Heart right ventricle (tissue), 2 donors: Measurements from ENCODE around the genes SLIRP and GPR65.

DNA sequence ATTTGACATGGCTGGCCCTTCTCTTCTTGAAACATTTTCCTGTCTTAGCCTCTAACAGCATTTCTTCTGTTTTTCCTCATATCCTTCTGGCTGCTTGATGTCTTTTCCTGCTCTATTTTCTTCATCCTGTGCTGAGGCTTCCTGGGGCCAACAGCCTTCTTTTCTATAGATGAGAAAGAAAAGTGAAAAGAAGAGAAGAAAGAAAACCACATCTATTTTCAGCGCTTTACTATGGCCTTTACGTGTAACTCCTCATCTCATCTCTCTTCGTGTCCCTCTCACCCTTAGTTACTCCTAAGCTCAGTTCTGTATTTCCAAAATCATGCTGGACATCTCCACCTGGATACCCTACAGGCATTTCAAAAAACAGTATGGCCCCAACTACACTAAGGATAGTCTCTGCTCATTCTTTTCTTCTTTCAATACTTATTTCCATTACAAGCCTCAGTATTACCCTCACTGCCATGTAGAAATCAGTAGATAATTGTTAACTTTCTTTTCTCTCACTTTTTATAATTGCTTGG is 20.1 kb downstream of the ALKBH1 start:
- PRO-cap, 2 experiments = no peak in any of the 2 experiments

DNA sequence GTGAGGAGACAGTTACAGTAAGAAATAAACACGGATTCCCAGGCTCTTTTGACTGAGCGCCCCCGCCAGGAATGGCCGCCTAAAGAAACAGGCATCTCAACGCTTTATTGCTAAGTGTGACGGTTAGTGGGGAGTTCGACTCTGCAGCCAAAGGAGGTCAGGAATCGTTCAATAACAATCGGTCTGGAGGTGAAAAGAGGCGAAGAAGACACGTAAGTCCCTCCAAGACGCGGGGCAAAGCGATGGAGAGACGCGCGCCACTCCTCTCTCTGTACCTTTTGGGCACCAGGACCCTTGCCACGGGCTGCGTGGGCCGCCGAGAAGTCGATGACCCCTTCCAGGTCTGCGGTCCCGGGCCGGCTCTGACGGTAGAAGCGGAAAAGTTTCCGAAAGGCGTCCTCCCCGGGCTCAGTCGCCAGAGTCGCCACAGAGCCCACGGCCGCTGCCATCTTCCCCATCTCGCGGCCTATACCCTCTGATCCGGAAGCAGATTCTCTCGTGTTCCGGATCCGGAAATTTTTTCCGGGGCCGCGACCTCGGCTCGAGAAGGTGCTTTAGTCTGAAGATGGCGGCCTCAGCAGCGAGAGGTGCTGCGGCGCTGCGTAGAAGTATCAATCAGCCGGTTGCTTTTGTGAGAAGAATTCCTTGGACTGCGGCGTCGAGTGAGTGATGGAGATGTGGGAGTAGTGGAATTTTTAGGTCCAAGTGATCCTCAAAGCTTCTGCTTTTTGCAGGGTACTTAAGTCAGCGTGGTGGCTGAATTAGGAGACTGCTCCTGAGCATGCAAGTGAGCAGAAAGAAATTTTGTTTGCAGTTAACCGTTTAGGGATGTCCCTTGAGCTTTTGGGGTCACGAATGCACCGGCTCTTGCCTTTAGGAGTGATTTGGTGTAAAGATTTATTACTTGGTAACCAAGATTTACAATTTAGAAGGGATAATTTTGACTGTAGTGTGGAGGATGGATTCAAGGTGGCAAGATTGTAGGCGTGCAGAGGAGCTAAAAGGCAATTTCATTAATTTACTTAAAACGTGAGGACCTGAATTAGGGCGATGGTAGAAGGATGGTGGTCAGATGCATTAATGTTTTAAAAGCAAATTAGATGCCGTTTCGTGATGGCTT is at the start of gene SLIRP:
SLIRP (plus strand) TSS at position 557 of the 1,120 bp plus-strand sequence.
- PRO-cap, 2 experiments = peak in 2 of 2 experiments; most common plus-strand start position 557 of the sequence (in 2); most common minus-strand start position 477 of the sequence (in 2)

GRCh38 chr14:77980579-77981346 is 180.9 kb downstream of the ADCK1 start:
- PRO-cap, 2 experiments = peak in 1 of 2 experiments; most common plus-strand start chr14:77981209 (in 1)

DNA sequence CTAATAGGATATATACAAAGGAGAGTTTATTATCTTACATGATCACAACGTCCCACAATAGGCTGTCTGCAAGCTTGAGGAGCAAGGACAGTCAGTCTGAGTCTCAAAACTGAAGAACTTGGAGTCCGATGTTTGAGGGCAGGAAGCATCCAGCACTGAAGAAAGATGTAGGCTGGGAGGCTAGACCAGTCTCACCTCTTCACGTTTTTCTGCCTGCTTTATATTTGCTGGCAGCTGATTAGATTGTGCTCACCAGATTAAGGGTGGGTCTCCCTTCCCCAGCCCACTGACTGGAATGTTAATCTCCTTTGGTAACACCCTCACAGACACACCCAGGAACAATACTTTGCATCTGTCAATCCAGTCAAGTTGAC is 19.5 kb upstream of the DIO2 start:
- PRO-cap, 2 experiments = no peak in any of the 2 experiments

GRCh38 chr14:80387335-80388064 is 176.2 kb upstream of the DIO2 start:
- PRO-cap, 2 experiments = no peak in any of the 2 experiments

GRCh38 chr14:80904700-80904969 is 36.9 kb downstream of the CEP128 start:
- PRO-cap, 2 experiments = no peak in any of the 2 experiments

- PRO-cap, 2 experiments = peak in 2 of 2 experiments; most common minus-strand start chr14:81170693 (in 2)
Measured at GRCh38 chr14:81170578-81171023, 50.2 kb downstream of the GTF2A1 start.

GRCh38 chr14:81176163-81176608 is 44.6 kb downstream of the GTF2A1 start:
- PRO-cap, 2 experiments = no peak in any of the 2 experiments

- PRO-cap, 2 experiments = peak in 1 of 2 experiments; most common minus-strand start chr14:81205808 (in 1)
Measured at GRCh38 chr14:81205670-81205915, 15.2 kb downstream of the GTF2A1 start.

DNA sequence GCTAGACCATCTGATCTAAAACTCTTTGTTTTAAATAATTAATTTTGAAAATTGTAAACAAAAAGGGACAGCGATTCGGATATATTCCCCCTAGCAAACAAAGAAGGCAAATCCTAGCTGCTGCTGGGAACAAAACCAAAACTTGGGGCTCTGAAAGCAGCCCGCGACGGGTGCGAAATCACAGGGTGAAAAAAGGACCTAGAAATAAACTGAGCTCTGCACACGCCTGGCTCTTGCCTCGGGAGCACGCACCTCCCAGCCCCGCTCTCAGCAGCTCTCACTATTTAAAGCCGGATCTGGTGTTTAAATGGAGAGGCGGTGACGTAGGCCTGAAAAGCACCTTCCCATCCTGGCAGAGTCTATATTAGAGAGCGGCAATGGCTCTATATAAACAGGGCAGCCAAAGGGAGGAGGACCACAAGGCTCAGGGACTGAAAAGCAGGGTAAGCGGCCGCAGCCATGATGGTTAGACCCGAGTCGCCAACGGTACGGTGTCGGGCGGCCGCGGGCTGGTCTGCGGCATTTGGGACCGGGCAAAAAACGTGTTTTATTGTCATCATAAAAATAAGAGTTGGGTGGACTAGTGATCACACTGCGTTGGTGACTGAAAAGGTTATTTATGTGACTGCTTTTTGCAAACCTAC is 1.6 kb downstream of the GTF2A1 start:
- PRO-cap, 2 experiments = peak in 2 of 2 experiments; most common plus-strand start position 414 of the sequence (in 1); most common minus-strand start position 279 of the sequence (in 2)

GRCh38 chr14:81266373-81267377 is 45.9 kb upstream of the GTF2A1 start:
- PRO-cap, 2 experiments = no peak in any of the 2 experiments

GRCh38 chr14:81323032-81323524 is 77.0 kb downstream of the STON2 start:
- PRO-cap, 2 experiments = no peak in any of the 2 experiments

- PRO-cap, 2 experiments = no peak in any of the 2 experiments
Measured at GRCh38 chr14:81400873-81401319, 772 bp upstream of the STON2 start.

DNA sequence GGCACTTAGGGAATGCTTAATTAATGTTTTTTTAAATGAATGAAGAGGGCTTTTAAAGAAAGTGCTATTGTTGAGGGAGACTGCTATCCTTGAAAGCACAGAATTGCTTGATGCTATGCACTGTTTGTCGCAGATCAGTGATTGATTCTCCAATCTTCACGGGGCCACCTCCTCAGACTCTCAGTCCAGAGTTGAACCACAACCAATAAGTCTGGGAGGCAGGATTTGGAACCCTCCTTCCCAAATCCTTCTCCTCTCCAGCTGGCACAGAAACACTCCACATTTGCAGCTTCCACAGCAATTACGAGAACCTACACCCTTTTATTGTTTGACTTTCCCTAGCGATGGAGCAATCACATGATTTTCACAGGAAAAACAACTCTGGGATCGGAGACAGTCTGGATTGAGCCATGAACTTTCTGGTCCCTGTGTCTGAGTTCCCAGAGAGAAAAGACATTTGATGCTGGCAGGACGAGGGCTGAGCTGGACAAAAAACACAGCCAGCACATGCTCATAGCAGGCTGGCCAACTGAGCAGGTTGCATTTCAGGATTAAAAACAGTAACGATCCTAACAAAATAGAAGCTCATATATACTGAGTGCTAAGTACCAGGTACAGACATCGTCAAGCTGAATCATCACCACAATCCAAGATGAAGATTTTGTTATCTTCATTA is 49.0 kb upstream of the STON2 start:
- PRO-cap, 2 experiments = no peak in any of the 2 experiments

DNA sequence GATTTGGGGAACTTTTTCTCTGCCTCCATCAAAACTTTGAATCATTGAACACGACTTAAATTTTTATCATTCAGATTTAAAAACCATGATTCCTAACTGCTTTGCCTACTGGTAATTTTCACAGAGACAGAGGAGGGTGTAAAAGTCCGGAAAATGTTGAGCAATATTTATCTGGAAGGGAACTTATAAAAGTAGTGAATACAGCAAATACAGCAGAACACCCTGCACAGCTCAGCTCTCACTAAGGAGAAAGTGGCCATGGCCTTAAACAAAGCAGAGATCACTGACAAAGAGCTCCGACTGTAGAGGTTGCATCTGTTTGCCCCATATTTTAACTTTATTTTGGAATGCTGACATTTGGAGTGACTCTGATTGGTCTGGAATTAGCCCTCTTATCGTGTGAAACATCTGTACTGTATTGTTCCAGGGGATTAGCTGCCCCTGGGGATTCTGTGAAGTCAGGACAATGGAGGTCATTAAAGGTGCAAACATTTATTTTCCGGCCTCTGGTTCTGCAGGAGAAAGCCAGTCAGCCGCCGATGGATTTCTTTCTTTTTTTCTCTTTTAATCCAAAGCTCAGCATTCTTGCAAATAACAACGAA is 1275.7 kb upstream of the FLRT2 start:
- PRO-cap, 2 experiments = no peak in any of the 2 experiments

GRCh38 chr14:84657684-84658096 is 872.3 kb upstream of the FLRT2 start:
- PRO-cap, 2 experiments = no peak in any of the 2 experiments

DNA sequence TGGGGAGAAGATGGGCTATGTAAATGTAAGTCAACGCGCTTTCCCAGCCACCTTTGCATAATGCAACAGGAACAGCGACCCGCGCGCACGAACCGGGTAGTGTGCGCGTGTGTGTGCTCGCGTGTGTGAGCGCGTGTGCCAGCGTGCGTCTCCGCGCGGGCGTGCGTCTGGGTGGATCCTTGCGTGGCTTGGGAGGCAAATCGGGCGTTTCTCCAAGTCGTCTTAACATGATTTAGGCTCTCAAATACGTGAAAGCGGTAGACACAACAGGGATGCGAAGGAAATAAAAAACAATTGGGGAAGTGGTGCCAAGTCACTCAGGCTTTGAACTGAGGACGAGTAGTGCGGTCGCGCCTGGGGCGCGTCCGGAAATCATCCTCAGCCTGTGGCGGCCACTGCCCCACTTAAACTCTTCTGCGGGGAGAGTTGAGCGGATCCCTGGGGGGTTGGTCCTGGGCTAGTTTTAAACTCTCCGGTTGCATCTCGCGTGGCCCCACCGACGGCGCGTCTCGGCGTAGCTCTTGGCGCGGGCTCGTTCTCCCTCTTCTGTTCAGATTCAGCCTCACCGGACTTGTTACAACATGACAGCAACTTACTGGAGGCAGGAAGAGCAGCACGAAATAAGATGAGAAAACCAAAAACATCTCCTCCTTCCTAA is 1.9 kb downstream of the FLRT2 start:
- PRO-cap, 2 experiments = no peak in any of the 2 experiments

DNA sequence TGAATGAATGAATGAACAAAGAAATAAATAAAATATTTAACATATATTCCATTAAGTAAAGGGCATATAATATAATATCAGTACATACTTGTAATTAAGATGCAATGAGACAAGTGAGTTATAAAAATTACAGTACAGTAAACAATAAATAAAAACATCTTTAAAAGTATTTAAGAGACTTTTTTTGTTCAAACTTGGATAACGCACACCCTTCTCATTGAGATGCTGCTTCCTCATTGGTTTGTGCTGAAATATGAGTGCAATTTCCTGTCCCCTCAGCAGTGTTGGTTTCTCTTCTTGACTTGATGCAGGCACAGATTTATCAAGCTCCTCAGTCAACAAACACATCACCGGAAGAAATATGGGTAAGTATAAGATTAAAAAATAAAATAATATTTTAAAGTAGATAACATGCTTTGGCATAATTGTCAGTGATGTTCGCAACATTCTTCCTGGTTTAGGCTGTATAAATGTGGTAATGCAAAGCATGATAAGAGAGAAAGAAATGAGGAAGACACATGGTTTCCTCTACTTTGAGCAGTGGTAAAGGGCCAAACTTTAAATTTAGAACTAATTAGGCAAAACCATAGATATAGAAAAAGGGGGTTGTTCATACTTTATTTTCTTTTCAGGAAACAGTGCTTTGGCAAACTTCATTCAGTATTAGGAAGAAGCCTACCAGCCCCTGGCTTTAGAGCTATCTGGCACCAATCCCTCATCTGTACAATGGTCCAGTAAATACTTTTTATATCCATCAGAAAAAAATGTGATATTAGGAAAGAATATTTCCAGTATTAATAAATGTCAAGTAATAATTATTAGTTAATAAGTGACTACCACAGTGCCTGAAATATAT is at the start of gene GPR65:
GPR65 (plus strand) TSS at position 278 of the 856 bp plus-strand sequence.
- PRO-cap, 2 experiments = peak in 2 of 2 experiments; most common plus-strand start position 281 of the sequence (in 2)

GRCh38 chr14:88492133-88492977 is 62.5 kb downstream of the PTPN21 start:
- PRO-cap, 2 experiments = no peak in any of the 2 experiments

- PRO-cap, 2 experiments = no peak in any of the 2 experiments
Measured at GRCh38 chr14:88829091-88829717, 4.8 kb downstream of the TTC8 start.